Sigmoid colon (tissue), 4 donors: ENCODE results near the gene CAPZB.

- PRO-cap, result no peak
- RAMPAGE, long total RNA, 4 experiments, result no peak in any of the 4 experiments
Observed at GRCh38 chr1:18882609-18882846, 19.8 kb downstream of the ALDH4A1 start.

- PRO-cap, result no peak
- RAMPAGE, long total RNA, 4 experiments, result no peak in any of the 4 experiments
Observed at GRCh38 chr1:18912932-18913708, 10.8 kb upstream of the ALDH4A1 start.

GRCh38 chr1:18916745-18917570 lies 14.6 kb upstream of the ALDH4A1 start:
- PRO-cap, result no peak
- RAMPAGE, long total RNA, 4 experiments, result no peak in any of the 4 experiments

- PRO-cap, result bidirectional peak, plus-strand start at chr1:18924444, minus-strand start at chr1:18924314
- RAMPAGE, long total RNA, 4 experiments, result no peak in any of the 4 experiments
Observed at GRCh38 chr1:18923533-18924711, 21.6 kb upstream of the ALDH4A1 start.

GRCh38 chr1:18925148-18925774 lies 22.9 kb upstream of the ALDH4A1 start:
- PRO-cap, result no peak
- RAMPAGE, long total RNA, 4 experiments, result no peak in any of the 4 experiments

DNA sequence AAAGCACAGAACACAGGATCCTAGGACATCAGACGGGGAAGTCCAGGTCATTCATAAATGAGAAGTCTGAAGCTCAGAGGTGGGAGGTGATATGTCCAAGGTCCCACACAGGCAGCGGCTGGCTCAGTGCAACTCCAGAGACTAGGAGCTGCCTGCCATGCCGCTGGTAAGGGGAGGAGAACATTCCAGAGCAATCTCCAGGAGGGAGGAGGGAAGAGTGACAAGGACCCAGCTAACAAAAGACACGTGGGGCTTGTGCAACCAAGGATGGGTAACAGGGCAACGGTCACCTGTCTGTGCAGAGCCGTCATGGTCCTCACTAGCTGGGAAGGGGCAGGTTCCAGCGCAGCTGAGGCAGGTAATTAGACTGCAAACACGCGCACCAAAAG lies 19.5 kb downstream of the IFFO2 start:
- PRO-cap, result no peak
- RAMPAGE, long total RNA, 4 experiments, result no peak in any of the 4 experiments

- PRO-cap, result no peak
- RAMPAGE, long total RNA, 4 experiments, result no peak in any of the 4 experiments
Observed at GRCh38 chr1:18946930-18947439, 9.5 kb downstream of the IFFO2 start.

GRCh38 chr1:19066779-19067952 lies 110.7 kb upstream of the IFFO2 start:
- PRO-cap, result no peak
- RAMPAGE, long total RNA, 4 experiments, result no peak in any of the 4 experiments

DNA sequence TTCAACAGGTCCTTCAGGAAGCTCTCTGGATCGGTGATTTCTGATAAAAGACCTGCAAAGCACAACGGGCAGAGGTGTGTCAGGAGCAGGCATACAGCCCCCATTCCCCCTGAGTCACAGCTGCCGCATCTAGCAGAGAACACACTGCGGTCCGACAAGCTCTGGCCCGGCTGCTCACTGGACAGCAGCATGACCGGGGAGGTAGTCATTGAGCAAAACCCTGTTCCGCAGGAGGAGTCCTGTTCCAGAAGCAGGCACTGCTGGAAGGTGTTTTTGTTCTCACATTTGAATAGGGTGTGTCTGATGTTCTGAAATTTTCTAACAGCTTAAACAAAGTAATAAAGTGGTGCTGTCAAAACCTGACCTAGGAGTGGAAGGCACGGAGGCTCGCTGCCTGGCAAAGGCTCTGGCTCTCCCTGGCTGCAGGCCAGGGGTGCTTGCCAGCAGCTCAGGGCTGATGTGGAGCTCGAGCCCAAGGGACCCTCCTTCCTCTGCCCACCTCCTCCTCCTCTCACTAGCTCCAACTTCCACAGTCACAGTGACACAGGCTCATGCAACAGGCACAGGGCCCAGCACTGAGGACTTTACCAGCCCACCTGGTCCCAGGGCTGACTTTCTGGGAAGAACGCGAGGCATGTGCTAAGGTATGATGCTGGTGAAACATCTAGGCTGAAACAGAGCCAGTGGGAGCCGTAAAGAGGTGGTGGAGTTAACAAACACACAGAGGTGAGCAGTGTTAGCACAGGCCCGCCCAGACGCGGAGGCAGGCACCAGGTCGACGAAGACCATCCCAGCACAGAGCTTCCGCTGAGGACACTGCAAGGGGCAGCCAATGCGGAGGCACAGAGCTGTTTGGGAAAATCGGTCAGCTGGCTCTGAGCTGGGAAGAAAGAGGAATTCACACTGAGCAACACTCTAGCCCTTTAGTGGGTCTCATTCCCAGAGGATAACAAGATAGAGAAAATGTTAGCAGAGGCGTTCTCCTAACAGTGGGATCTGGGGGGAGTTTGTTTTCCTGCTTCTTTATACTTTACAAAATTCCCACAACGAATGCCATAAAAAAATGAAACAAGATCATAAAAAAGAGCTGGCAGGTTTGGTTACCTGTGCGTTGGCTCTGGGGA lies 118.7 kb upstream of the IFFO2 start:
- PRO-cap, result no peak
- RAMPAGE, long total RNA, 4 experiments, result no peak in any of the 4 experiments

DNA sequence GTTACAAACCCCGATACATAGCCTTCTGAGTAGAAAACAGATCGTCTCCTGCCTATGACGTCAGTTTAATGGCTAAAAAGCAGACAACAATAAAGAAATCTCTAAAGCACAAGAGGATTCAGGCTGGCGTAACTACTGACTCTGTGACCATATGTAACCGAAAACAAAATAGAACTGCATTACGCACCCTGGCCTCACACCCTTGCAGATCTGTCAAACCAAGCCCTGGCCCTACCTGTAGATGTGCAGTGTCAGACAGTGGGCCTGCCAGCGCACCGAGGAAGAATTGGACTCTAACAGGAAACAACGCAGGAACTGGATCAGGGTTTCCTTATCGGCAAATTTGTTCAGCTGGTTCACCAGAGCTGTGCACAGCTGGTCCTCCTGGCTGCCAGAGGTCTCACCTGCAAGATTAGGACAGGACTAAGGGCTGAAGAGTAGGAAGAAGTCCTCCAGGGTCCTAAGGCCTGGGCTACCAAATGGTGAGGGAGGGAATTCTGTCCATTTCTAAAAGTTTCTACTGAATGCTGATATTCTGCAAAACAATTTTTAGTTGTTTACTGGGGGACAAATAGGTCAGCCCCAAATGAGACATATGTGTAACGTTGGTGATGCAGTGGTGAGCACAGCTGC lies 90.0 kb downstream of the UBR4 start:
- PRO-cap, result no peak
- RAMPAGE, long total RNA, 4 experiments, result no peak in any of the 4 experiments

GRCh38 chr1:19272497-19272993 lies 16.0 kb downstream of the AKR7A3 start:
- PRO-cap, result no peak
- RAMPAGE, long total RNA, 4 experiments, result no peak in any of the 4 experiments

DNA sequence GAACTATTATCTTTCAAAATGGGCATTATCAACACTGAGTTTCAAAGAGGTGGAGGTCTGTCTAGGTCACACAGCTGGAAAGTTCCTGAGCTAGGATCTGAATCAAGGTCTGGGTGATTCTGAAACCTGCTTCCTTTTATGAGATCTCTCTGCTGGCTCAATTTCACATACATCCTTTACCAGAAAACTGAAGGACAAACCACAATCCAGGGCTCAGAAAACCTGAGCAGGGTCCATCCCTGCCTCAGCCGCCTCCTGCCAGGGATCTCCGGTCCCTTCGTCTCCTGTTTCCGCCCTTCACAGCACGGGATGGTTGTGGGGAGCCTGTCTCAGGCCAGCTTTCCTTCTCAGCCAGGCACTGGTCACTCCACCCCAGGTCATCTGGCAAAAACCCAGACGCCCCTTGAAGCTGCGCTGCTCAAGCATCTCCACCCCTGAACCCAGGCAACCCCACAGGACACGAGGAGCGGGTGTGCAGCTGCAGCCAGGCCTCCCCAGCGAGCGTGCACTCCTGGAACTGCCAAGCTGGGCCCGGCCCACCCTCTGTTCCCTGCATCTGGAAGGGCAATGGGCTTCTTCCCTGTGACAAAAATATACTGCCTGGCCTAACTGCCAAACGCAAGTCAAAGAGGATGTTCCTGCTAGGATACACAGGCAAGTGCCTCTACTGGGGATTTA lies 39.6 kb downstream of the SLC66A1 start:
- PRO-cap, result no peak
- RAMPAGE, long total RNA, 4 experiments, result no peak in any of the 4 experiments

DNA sequence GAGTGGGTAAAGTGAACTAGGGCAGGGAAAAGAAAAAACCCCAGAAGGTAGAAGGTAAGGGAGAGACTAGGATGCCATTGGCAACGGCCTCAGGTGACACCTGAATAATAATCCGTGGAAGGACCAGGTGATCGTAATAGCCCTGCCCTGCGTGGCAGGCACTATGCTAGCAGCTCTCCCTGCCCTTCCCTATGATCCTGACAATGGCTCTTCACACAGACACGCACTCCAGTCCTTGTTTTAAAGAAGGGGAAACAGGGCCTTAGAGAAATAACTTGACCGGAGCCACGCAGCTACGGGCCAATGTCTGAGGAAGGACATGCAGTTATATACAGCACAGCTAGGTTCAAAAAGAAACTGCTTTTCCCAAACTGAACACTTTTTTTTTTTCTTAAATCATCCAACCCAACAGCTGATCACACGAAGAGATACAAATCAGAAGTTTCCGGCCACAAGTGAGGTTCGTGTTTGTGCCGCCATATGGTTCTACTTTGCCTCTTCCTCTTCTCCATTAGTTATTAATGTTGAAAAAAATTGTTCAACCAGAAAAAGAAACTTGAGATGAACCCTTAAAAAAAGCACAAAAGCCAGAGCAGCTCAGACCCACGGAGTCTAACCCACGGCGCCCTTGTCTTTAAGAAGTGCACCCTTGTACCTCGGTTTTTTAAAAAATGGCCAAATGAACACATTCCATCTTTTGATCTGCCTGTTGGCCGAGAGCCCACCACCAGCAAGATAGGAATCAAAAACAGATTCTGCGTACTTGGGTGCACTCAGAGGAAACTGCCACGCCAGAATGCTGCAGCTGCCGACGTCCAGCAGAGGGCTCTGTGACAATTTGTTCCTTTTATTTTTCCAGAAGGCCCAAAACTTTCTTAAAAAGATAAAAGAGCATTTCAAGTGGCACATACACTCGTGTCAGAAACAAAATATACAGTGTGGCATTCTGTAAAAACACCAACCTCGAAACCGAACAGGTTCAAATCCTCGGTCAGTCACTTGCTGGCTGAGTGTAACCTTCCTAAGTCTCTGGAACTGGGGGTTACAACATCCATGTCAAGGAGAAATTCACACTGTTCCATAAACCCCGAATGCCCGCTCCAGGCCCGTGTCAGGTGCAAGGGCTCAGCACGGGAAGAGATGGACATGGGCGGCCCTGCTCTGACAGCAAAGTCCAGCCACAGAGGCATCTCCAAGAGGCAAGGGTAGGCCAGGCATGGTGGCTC lies 79.0 kb downstream of the SLC66A1 start:
- PRO-cap, result no peak
- RAMPAGE, long total RNA, 4 experiments, result no peak in any of the 4 experiments

DNA sequence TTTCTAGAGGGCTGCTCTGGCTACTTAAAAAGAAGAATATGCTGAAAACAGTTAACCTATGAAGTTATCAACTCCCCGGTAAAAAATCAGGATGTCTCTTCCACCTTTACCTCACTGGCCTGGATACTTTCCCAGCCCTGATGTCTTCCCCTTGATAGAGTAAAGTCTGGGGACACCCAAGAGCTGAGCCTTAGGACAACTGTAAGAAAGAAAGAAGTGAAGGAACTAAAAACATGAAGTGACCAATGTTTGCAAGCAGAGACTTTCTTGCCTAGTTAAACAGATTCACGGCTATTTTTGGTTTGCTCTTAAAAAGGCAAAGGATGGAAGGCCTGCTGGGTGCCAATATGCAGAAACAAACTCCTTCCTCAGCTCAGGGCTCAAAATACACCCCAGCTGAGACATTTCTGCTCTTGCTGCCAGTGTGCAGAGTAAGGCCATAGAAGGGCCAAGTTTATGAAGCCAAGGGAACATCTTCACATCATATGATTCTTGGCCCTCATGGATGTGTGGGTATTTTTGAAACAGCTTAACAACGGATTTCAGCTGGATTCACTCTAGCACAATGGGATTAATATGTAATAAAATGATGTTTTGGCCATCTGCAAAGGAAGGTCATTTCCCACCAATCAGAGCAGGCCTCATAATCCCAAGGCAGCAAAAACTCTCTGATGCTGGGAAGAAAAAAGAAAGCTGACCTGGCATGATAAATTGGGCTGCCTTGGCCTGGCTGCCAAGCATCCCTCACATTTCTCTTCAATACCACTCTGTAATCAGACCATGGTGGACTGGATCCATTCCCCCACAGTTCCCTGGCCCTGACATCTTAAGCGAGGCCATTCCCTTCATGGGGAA lies 70.8 kb downstream of the CAPZB start:
- PRO-cap, result no peak
- RAMPAGE, long total RNA, 4 experiments, result no peak in any of the 4 experiments

DNA sequence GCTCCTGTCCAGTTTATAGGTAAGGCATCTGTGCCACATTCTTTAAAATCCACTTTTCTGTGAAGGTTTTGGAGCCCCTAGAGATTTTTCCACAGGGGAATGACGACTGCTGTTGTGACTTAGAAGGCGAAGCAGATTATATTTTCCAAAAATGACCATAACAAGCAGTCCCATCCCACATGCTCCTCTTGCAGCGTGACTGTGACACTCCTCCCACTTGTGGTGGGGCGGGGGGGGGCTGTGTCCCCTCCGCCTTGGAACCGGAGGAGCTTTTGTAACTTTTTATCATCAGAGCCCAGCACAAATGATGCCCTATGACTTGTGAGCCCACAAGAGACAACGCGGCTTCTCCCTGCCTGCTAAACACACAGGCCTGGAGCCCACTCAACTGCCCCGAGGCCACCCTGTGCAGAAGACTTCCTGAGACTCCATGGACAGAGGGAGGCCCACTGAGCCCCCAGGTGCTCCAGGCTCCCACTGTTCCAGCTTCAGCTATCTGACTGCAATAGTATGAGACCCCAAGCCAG lies 59.1 kb downstream of the CAPZB start:
- PRO-cap, result unidirectional peak, minus-strand start at position 133 of the sequence
- RAMPAGE, long total RNA, 4 experiments, result no peak in any of the 4 experiments

- PRO-cap, result no peak
- RAMPAGE, long total RNA, 4 experiments, result start-site peak on the minus strand in 1 of 4 experiments, at chr1:19436061-19436447 at its widest, 8 reads per replicate
Observed at GRCh38 chr1:19435965-19436496, 49.3 kb downstream of the CAPZB start.

DNA sequence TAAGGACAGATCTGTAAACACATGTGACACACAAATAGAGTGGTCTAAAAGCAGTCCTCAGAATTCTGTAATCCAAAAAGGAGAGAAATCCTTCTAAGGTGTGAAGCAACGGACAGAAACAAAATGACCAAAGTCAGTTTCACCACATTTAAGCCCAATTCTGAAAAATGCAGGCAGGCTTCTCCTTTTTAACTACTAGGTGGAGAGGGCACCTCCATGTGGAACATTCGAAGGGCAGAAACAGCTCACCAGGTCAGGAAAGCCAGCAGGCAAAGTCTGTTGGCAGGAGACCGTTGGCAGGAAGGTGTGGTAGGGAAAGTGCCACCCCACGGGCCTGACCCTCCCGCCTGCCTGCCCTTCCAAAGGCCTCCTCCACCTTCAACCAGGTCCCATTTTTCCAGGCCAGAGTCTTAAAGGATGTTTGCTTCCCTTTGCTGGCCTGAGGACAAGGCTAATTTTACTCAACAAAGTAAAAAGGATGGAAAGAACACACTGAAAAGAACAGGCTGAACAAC lies 26.6 kb downstream of the CAPZB start:
- PRO-cap, result no peak
- RAMPAGE, long total RNA, 4 experiments, result no peak in any of the 4 experiments

GRCh38 chr1:19467119-19468193 lies 17.9 kb downstream of the CAPZB start:
- PRO-cap, result no peak
- RAMPAGE, long total RNA, 4 experiments, result no peak in any of the 4 experiments

- PRO-cap, result no peak
- RAMPAGE, long total RNA, 4 experiments, result no peak in any of the 4 experiments
Observed at GRCh38 chr1:19479710-19480420, 5.5 kb downstream of the CAPZB start.

DNA sequence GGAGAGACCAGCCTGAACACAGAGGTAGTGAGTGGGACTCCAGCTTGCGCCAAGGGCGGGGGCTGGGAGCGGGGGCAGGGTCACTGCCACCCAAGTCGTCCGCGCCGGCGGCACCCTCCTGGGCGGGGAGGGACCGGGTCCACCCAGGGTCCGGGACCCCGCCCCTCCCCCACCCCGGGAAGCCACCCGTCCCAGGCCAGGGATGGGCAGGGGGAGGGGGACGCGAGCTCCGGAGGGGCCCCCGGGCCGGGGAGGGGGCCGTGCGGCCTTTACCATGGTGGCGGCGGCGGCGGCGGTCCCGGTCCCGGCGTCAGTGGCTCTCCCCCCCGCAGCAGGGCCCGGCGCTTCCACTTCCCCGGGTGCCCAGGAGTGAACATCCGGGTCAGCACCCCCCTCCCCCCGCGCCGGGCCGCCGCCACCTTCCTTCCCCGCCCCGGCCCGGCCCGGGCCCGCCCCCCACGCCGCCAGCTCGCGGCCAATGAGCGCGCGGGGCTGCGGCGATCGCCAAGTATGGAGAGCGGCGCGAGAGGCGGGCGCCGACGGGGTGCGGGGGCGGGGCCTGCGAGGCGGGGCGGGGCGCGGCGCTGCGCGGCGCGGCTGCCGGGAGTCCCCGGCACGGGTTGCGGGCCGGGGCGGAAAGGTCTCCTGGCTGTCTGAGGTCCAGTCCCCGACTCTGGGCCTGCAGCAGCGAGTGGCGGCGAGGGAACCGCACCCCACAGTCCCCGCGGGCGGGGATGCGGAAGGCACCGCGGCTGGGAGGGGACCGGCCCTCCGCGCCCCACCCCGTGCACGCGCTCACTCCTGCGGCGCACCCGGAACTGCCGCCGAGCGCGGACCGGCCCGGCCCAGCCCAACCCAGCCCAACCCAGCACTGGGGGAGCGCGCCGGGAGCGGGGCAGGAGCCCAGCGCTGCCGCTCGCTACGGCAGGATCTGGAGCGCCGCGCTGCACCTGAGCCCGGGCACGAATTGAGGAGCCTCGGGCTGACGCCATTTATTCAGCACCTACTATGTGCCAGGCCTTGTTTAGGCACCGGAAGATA lies at the start of gene CAPZB:
CAPZB (minus strand) TSS at position 377 of the 1,041 bp plus-strand sequence.
- PRO-cap, result bidirectional peak, plus-strand start at position 878 of the sequence, minus-strand start at position 315 of the sequence
- RAMPAGE, long total RNA, 4 experiments, result start-site peak on the minus strand in 3 of 4 experiments, centred at positions 333 to 342 of the sequence, 319 to 500 reads per replicate